Hepatocyte (in vitro differentiated cells and primary cell): Measurements from ENCODE around the gene RPS3.

DNA sequence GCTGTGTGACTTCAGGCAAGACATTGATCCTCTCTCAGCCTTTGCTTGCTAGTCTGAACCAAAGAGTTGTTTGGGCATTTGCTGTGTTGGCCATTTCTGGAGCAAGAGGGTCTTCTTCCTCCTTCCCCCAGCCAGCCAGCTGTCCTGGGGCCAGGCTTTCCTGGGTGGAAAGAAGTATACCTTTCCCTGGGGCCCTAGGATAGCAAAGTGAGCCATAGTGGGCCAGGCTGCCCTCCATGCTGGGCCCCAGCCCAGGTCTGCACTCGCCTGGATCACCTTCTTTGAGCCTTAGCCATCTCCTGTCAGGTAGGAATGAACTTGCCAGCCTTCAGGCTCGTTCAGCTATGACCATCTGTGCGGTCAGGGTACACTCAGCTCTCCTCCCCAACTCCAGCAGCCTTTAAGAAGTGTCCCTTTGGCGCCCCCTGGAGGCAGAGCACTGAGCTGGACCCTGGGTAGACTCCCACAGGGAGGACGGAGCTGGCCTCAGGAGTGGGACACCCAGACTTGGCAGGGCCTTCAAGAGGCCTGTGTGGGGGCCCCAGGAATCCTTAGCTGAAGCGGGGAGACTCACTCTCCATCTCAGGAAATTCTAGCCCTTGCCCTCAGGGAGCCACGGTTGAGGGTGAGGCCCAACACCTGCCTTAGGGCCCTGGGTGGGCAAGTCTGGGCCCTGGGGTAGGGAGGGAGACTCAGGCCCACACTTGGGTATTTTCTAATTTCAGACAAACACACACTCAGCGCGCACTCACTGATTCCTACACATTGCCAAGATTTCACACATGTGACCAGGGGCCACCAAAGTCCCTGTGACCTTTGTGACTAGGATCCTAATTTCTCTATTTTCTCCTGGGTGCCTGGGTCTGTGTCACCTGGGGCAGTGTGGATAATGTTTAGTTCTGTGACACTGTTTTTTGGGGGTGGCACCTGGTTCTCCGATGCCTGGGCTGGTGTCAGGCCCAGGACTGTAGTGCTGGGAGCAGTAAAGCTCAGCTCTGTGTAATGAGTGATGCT lies 35.6 kb upstream of the TPBGL start:
- RAMPAGE, long total RNA, result no peak
- RRBS, result no CpG with 5 or more reads among the region's 10 CpGs

- RAMPAGE, long total RNA, result no peak
- RRBS, result 64% methylated on average over 1 of the region's 17 CpGs
Measured at GRCh38 chr11:75265872-75266655, 25.5 kb downstream of the TPBGL start.

- RAMPAGE, long total RNA, result no peak
- RRBS, result no CpG with 5 or more reads among the region's 6 CpGs
Measured at GRCh38 chr11:75275472-75276168, 35.0 kb downstream of the TPBGL start.

GRCh38 chr11:75311269-75312534 lies 39.8 kb downstream of the ARRB1 start:
- RAMPAGE, long total RNA, result no peak
- RRBS, result 73% methylated on average over 4 of the region's 25 CpGs

GRCh38 chr11:75351384-75351563 lies 187 bp downstream of the ARRB1 start:
- RAMPAGE, long total RNA, result no peak
- RRBS, result 3% methylated on average over 5 of the region's 21 CpGs

GRCh38 chr11:75399193-75400111 lies at the start of gene RPS3:
Gene RPS3, plus strand, starts transcription at chr11:75399518.
- RAMPAGE, long total RNA, result no peak
- RRBS, result 4% methylated on average over 4 of the region's 54 CpGs

- RAMPAGE, long total RNA, result no peak
- RRBS, result no CpG with 5 or more reads among the region's 13 CpGs
Measured at GRCh38 chr11:75576376-75577057, 14.5 kb downstream of the SERPINH1 start.

DNA sequence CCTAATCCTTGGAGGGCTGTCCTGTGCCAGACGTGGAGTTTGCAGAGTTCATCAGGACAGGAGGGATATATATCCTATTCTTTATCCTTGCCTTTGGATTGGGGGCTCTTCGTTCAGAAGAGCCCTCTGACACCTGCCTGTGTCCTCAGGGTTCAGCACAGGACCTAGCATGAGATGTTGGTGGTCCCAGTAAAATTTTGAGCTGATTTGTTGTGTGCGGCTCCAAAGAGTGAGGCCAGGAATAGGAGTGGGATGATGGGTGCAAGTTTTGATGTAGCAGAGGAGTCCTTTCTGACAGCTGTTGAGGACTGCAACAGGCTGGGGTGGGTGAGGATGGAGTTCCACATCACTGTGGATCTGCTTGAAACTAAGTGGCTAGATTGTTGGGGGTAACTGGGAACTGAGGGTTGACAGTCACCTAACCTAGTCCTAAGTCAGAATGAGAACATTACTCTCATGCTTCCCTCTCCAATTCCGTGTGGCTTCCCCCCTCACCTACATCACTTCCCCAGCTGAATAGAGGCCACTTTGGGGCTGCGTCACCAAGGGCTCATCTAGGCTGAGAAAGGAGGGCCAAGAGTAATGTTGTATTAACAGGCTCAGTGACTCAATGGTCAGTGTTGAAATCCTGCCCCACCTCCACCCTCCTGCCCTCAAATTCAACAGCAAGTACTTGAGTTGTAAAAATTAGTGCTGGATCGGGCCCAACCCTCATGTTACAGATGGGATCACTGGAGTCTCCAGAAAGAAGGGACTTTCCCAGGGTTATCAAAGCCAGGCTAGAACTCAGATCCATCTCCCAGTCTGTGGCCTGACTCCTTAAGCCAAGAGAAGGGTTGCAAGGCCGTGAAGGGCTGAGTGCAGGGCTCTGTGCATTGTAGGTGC lies 2.9 kb downstream of the DGAT2 start:
- RAMPAGE, long total RNA, result no peak
- RRBS, result no CpG with 5 or more reads among the region's 7 CpGs

DNA sequence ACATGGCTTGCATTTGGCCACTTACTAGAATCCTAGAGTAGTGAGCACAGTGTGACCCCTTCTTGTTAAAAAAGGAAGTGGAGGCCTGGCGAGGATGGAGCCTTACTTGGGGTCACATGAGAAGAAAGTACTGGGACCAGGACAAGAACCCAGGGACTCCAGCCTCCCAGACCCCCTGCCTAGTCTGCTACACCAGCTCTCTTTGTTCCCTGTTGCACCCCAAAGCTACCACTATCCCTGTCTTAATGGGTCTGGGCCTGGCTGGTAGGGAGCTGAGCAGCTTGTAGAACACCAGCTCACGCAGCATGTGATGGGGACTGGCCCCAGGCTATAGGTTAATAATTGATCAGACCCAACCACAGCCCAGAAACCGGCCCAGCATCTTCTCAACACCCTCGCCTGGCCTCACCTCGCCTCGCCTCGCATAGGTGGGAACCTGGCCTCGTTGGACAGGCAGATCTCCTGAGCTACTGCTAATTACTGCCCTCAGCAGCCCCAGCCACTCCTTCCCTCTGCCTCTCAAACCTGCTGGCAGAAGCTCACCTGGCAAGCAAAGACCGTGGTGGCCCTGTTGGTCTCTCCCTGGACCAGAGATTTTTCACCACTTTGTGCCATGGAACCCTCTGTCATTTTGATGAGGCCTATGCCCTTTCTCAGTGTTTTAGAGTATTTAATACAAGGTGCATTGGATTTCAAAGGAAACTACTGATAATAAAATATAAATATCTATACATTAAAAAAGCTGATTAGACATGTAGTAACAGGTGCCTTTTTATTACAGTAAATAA lies 17.8 kb downstream of the DGAT2 start:
- RAMPAGE, long total RNA, result no peak
- RRBS, result no CpG with 5 or more reads among the region's 9 CpGs

- RAMPAGE, long total RNA, result no peak
- RRBS, result no CpG with 5 or more reads among the region's 4 CpGs
Measured at GRCh38 chr11:75812894-75813531, 2.0 kb upstream of the UVRAG start.

DNA sequence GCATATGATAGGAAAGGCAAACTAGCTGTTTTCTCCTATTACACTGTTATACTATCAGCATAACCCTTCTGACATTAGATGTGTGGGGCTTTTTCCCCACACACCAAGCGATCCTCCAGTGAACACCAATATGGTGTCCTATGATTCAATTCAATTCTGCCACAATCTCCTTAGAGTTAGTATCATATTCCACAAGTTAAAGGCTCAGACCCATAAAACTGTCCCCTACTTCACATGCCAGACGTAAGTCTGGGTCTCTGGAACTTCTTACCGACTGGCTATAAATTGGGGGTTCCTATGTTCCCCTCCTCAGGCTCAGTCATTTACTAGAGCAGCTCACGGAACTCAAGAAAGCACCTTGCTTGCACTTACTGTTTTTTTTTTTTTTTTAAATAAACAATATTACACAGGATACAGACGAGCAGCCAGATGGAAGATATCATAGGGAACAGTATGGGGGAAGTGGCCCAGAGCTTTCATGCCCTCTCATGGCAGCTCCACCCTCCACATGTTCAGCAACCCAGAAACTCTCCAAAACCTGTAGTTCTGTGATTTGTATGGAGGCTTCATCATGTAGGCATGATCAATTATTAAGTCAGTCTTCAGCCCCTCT lies 7.4 kb downstream of the UVRAG start:
- RAMPAGE, long total RNA, result no peak
- RRBS, result no CpG with 5 or more reads among the region's 5 CpGs

DNA sequence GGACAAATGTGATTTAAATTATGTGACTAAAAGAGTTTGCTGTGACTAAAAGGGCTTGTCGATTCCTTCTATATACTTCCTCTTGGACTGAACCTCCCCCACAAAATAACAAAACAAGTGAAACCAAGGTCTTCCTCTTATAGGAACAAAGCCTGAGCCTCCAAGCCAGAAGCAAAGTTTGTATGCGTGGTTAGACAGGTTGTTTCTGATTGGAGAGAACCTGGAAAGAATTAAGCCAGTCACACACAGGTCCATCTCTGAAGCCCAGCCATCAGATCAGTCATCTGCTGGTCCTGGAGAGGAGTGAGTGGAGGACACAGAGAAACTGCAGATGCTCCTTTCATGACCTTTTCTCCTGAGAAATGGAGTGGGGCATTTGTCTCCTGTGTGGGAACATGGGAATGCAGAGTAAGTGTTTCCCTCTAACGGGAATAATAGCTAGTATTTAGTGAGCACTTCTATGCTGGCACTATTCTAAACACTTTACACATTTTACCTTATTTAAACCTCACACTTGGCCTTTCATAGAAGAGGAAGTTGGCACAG lies 77.0 kb downstream of the UVRAG start:
- RAMPAGE, long total RNA, result no peak
- RRBS, result no CpG with 5 or more reads among the region's 3 CpGs

DNA sequence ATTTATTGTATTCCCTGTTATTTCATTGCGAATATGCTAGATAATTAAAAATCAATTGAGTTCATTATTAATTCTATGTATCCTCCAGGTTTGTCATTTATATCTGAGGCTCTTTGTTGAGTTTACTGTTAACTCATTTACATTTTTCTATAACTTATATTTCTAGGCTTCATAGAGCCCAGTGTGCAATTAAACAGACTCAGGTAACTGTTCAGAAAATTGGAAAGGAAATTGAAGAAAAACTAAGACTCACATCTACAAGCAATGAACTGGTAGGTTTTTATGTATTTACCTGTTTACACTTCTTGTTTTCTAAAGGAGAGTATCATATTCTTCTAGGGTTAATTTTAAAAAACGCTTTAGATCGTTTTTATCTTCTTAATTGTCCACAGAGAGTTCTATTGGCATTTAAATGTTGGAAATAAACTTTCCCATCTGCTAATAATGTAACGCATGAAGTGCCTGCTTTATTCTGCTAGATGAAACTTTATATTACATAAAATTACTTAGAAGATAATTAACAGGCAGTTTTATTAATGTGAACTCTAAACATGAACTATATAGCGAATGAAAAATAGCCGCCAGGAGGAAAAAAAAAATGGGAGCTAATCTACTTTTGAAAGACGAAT lies 146.4 kb downstream of the UVRAG start:
- RAMPAGE, long total RNA, result no peak
- RRBS, result no CpG with 5 or more reads among the region's 7 CpGs

DNA sequence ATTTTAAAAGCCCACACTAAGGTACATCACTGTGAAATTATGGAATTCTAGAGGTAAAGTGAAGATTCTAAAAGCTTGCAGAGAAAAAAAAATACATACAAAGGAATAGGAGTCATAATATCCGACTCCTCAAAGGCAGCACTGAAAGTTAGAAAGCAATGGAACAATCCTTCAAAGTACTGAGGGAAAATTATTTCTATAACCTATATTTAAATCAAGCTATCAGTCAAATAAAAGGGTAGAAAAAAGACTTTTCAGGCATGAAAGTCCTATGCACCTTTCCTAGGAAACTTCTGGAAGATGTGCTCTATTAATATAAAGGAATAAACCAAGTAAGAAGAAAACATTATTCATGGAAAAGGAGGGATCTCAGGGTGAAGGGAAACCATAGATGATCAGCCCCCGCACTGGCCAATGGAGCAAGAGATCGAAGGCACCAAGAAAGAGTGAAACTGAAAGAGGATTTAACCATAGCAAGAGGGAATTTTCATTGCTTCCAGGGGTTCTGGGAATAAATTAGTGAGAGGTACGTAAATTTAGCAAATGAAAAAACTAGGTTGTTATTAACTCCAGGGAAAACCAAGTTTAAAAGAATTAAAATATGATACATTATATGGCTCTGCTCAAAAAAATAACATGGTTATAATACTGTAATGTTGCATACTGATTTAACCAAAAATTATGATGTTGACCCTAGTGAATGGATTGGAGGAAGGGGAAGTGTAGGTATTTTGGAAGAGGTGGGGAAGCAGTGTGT lies 160.2 kb downstream of the WNT11 start:
- RAMPAGE, long total RNA, result no peak
- RRBS, result no CpG with 5 or more reads among the region's 4 CpGs

DNA sequence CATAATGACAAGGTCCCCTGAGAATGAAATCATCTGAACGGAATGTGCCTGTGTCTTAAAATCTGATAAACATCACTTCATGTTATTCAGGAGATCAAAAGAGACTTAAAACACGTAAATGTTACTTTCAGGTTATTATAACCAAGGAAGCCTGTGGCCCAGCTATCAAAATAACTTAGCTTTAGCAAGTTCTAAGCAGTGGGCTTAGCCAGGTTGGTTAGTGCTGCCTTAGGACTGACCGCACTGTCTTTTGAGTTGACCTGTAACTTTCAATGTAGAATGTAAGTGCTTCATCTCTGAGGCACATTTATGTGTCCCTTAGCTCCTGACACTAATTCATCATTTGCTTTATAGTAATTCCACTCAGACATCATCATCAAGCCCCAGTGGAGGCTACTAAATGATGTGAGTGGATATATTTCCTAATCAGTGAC lies 122.5 kb downstream of the WNT11 start:
- RAMPAGE, long total RNA, result no peak
- RRBS, result no CpG with 5 or more reads among the region's 3 CpGs

DNA sequence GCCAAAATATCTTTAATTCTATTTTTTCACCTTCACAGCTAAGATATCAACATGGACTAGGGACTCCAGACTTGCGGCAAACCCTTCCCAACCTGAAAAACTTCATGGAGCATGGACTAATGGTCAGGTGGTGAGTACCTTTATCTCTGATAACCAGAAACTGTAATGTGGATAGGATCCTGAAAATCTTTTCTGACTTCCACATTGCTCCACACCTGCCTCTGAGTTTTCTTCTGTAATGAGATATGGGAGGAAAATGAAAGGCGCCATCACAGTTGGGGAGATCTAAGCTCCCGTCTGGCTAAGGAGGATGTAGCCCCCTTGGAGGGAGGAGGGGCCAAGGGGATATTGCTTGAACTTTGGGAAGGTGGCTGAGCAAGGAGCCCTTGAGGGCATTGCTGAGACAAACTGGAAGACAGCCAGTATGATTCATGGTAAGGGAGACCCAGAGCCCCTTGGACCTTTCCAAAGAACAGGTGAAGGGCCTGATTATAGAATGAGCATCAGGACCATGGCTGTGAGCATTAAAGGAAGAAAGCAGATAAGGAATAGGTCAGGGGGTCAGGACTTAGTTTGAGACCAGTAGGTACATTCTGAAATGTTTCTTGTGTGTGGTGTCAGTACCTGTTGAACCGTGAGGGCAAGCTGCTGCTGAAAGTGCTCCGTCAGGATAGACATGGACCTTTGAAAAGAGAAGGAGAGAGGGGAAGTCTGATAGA lies 90.3 kb downstream of the WNT11 start:
- RAMPAGE, long total RNA, result no peak
- RRBS, result no CpG with 5 or more reads among the region's 5 CpGs

GRCh38 chr11:76152175-76152604 lies 54.1 kb downstream of the WNT11 start:
- RAMPAGE, long total RNA, result no peak
- RRBS, result no CpG with 5 or more reads among the region's 23 CpGs

DNA sequence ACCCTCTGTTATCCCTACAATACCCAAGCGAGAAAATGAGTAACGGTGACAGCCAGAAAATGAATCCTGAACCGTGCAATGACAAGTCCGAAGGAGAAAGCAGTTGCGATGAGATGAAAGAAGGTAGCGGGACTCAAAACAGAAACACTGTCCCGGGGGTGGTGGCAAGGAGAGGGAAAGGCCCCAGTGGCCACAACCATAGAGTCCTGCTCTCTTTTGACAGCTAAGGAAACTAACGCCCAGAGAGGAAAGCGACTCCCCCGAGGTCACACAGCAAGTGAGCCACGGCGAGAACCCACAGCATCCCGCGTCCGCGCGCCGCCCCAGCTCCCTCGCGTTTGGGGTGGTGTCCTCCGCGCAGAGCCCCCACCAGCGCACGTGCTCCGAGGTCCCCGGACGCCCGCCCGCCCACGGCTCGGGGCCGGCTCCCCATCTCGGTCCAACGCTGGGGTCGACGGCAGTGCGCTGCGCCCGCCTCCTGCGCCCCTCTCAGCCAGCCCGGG lies 714 bp downstream of the THAP12 start:
- RAMPAGE, long total RNA, result no peak
- RRBS, result 1% methylated on average over 9 of the region's 41 CpGs

DNA sequence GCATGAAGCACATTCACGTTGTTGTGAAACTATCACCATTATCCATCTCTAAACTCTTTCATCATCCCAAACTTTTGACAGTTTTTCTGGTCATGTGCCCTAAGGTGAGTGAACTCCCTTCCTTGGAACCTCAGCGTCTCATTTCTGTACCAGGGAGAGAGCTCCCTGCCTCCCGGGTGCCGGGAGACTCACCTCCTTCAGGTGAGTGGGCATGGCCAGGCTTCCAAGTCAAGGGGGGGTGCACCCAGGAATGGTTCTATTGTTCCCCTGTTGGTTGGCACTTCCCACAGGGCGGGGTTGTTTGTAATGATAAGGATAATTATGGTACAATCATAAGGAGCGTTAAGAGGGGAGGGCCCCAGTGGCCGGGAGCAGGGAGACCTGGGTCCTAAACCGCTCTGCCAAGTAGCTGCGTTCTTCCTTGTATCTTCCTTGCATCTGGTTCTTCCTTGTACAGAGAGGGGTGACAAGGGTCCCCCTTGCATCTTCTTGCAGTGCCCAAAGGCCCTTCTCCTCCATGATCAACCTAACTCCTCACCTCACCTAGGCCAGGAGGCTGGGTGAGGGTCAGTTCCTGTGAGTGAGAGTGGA lies 79.1 kb downstream of the LRRC32 start:
- RAMPAGE, long total RNA, result no peak
- RRBS, result no CpG with 5 or more reads among the region's 9 CpGs

GRCh38 chr11:76606164-76606890 lies 64.2 kb downstream of the LRRC32 start:
- RAMPAGE, long total RNA, result no peak
- RRBS, result no CpG with 5 or more reads among the region's 23 CpGs